Subcutaneous adipose tissue (tissue), 3 donors: ENCODE measurements around a stretch of chr7.

- PRO-cap: no peak
- RAMPAGE, long total RNA, 3 experiments: no peak in any of the 3 experiments
Observed at GRCh38 chr7:44572758-44573206, 926 bp downstream of the DDX56 start.

- PRO-cap: no peak
- RAMPAGE, long total RNA, 3 experiments: no peak in any of the 3 experiments
Observed at GRCh38 chr7:44605624-44605895, 867 bp upstream of the OGDH start.

DNA sequence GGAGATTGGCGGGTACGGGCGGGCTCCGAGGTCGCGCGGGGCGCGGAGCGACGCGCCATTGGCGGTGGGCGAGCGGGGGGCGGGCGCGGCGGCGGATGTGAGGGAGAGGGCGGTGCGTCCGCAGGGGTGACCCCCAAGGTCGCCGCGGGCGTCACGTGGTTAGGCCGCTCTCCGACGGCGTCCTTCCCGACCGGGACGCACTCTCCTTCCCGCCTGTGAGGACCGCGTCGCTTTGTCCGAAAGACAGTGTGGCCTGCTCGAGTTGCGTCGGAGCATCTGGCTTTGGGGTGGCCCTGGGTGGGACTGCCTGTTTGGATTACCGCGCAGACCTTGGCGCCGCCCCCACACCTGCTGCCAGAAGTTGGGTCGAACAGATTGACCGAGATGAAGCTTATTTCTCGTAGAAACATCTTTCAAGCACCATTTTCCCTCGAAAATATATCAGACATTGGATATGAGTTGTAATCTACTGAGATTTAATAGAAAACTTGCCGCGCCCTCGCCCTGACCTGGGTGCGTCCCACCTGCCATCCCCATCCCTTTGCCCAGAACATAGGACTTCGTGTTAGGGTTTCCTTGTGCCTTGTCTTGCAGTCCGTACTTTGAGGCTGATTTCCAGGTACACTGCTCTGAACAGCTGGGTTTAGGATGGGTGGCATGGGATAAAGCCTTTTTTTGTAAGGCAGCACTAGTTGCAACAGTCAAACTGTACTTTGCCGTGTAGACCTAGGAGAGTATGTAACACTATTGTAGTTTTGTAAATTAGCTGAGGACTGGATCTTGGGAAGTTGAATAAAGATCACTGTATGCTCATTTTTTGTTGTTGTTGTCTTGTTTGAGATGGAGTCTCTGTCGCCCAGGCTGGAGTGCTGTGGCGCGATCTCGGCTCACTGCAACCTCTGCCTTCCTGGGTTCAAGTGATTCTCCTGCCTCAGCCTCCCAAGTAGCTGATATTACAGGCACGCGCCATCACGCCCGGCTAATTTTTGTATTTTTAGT is 758 bp downstream of the OGDH start:
- PRO-cap: bidirectional peak, plus-strand start at position 167 of the sequence, minus-strand start outside the sequence
- RAMPAGE, long total RNA, 3 experiments: no peak in any of the 3 experiments

DNA sequence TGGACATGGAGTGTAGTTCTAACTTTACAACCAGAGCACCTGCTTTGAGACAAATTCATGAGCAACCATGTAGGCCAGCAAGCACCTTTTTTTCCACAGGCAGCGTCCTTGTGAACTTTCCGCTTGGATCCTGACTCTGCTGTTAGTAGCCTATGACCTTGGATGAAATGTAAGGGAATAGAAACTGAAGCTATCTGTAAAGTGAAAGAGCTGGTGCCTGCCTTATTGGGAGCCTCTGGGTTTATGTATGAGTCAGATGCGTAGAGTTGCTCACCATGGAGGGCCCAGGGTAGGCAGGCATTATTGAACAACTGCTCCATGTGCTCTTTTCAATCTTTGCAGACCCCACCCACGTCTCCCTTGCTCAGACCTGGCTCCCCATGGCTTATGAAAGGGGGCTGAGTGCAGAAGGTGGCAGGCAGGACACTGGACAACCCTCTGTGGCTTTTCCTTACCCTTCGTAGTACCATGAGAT is 16.3 kb downstream of the OGDH start:
- PRO-cap: no peak
- RAMPAGE, long total RNA, 3 experiments: no peak in any of the 3 experiments

- PRO-cap: no peak
- RAMPAGE, long total RNA, 3 experiments: no peak in any of the 3 experiments
Observed at GRCh38 chr7:44695560-44695884, 53.1 kb upstream of the ZMIZ2 start.

- PRO-cap: bidirectional peak, plus-strand start at chr7:44768620, minus-strand start at chr7:44768504
- RAMPAGE, long total RNA, 3 experiments: no peak in any of the 3 experiments
Observed at GRCh38 chr7:44768394-44769077, 19.9 kb downstream of the ZMIZ2 start.

DNA sequence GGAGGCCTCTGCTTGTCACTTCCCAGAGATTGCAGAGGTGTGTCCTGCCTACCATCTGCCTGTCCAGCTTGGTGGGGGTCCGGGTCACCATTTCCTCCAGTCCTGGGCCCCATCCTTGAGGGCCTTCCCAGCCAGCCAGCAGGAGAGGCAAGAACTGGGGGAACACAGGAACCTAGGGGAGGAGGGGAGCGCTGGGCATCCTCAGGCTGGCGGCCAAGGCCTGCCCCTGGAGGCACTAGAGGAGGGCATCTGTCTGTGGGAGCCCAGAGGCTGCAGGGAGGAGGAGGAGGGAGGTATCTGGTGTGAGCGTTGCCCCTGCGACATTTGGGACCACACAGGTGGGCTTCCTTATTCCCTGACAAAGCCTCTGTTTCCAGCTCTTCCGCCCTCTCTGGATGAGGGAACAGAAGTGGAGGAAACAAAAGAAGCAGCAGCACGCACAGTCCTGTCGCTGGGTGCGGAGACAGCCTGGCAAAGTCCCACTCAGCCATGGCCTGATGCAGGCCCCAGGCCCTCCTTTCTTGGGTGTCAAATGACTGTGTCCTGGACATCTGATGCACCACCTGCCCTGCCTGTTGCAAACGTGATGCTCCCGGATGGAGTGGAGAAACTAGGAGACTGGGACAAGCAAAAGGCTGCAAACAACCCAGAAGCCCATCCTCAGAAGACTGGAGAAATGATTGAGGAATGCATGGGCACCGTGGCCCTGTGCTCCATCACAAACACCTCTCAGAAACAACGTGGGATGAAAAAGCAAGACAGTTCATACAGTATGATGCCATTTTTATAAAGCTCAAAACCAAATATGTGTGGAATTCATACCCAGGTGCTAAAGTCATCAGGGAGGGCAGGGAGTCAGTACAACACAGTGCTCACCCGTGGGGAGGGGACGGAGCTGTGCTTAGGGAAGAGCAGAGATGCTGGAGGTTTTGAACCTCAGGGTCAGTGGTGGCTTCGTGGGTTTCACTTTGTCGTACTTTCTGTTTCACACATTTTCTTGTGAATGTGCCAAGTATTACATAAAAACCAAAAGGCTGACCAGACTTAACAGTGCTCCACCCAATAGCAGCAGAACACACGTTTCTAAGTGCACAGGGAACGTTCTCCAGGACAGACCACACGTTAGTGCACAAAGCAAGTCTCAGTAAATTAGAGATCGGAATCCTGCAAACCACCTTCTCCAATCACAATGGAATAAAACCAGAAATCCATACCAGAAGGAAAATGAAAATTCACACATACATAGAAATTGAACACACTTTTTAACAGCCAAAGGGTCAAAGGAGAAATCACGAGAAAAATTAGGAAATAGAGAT is 20.9 kb downstream of the ZMIZ2 start:
- PRO-cap: no peak
- RAMPAGE, long total RNA, 3 experiments: no peak in any of the 3 experiments

DNA sequence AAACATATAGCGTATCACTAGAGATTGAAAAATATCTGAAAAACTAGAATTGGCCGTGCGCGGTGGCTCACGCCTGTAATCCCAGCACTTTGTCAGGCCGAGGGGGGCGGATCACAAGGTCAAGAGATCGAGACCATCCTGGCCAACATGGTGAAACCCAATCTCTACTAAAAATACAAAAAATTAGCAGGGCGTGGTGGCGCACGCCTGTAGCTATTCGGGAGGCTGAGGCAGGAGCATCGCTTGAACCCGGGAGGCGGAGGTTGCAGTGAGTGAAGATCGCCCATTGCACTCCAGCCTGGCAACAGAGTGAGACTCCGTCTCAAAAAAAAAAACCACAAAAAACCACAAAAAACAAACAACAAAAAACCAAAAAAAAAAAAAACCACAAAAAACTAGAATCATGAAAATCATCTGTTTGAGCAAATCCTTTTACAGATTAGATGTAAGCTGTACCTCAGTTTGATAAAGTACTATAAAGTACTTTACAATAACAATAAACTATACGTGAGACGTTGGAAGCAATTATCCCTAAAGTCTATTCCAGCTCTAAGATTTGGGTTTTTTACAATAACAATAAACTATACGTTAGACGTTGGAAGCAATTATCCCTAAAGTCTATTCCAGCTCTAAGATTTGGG is 1.5 kb downstream of the H2AZ2 start:
- PRO-cap: no peak
- RAMPAGE, long total RNA, 3 experiments: no peak in any of the 3 experiments

DNA sequence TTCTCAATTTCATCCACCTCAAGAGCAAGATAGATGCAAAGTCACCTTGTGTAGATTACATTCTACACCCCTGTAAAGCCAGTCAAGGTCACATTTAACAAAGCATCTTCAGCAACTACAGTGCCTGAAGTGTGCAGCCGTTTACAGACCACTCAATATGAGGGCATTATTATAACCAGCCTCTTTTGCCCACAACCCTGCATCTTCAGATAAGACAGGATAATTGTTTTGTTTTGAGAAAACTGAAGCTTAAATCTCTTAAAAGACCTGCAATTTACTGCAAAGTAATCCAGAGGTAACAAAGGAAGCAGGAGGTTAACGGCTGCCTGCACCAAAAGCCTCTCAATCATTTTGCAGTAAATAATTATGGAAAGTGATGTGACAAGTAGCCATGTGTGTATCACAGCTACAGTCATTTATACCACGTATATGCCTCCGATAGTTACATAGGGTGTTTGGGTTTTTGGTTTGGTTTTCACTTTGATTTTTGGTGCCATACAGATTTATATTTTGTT is 4.8 kb downstream of the PURB start:
- PRO-cap: no peak
- RAMPAGE, long total RNA, 3 experiments: no peak in any of the 3 experiments

DNA sequence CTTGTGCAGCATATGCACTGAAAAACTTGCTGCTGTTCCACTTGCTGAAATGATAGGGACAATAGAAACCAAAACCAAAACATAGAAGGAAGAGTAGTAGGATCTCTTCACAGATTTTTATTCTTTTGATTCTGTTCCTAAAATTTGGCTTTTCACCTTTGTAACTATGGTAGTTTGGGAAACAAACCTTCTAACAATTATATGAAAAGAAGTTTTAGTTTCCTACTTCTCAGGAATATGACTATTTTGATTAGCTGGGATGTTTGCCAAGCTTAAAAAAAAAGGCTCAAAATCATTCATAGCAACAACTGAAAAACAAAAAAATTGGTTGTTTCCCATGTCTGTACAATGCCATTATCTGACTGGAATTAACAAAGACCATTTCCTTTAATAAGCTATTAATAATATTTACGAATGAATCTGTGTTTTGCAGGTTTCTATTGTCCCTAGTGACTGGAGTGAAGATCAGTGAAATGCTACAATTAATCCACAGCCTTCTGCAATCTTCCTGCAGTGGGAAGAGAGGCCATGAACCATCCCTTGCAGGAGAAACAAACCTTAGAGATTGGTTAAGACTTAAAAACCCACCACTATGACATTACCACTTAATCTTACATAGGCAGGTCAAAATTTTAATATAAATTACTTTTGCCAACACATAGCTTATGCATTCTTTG is 4.2 kb downstream of the PURB start:
- PRO-cap: no peak
- RAMPAGE, long total RNA, 3 experiments: no peak in any of the 3 experiments

DNA sequence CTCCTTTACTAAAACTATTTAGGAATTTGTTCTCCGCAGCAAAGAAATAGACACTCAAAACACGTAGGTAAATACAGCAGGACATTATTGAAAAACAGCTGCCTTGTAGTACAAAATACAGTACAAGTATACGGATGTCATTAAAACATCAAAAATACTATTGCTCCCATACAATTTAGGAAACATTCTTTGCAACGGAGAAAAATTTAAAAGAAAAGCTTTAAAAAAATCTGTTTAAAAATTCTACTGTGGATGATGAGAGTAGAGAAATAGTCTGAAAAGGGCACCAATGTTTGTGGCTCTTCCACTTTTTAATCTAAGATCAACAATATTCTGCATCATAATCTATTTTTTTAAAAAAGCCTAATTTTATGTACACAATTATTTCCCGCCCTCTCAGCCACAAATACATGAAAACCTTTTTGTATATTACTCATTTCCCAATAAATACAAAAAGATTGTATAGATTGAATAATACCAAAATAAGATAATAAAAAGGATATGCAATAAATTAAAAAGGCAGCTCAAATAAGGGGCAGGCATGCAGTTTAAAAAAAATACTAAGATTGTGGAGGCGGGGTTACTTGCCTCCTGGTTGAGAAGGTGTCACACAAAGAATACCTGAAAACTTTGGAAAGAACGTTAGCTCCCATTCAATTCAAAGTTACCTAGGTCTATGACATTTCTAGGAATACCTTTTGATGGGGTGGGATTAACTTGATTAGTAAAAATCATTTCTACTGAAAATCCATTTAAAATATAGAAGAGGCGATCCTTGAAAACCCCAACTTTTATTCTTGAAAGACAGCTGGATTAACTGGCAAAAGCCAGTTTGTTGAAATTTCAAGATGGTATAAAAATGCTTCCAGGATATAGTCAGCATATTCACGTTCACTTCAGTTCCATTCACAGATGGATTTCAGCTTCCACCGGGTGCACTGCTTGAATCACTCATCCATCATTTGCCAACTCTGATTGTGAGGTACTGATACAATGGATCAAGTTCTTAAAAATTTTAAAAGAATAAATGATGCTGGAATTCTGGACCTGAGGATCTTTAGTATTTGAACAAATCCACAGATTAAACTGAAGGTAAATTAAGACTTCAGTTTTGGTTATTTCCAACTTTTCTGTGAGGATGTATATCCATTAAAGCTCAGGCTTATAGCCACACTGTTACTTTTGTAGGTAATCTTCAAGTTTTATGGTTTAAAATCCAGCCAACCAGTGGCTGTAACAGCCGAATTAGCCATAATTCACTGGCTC is 2.7 kb downstream of the PURB start:
- PRO-cap: no peak
- RAMPAGE, long total RNA, 3 experiments: no peak in any of the 3 experiments

GRCh38 chr7:44966297-44967066 is 12.3 kb downstream of the MYO1G start:
- PRO-cap: no peak
- RAMPAGE, long total RNA, 3 experiments: no peak in any of the 3 experiments

GRCh38 chr7:44984943-44985939 is 6.4 kb upstream of the MYO1G start:
- PRO-cap: no peak
- RAMPAGE, long total RNA, 3 experiments: no peak in any of the 3 experiments

DNA sequence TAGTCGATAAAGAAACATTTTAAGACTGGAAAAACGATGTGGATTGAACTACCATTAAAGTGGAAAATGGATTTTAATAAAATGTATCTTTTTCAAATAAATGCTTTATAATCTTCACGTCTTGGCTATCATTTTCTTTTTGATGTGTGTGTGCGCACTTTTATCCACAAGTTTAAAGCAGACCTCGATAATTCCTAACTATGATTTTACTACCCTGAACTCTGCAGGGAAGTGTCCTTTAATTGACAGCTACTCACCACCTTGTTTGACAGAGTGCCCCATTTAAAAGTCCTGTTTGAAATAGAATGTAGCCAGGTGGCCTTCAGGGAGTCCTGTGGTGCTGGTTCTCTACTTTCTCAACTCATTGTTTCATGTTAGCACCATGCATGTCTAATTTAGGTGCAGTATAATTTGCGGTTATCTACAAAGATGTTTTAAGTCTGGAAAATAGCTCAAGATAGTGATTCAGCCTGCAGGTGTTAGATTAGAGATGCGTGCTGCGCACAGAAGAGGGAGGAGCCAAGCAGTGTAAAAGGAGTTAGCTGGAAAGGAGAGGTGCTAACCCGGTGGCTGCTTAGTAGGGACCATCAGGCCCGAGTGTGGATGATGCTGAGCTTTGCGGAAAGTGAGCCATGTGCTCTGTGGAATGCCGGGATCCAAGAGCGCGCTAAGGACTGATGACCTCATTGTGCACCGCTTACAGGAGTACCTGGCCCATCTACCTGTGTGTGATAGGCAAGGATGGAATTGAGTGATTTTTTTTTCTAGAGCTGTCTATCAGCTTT is 1.1 kb downstream of the CCM2 start:
- PRO-cap: no peak
- RAMPAGE, long total RNA, 3 experiments: no peak in any of the 3 experiments

GRCh38 chr7:45001732-45002757 is 2.0 kb downstream of the CCM2 start:
- PRO-cap: no peak
- RAMPAGE, long total RNA, 3 experiments: no peak in any of the 3 experiments

- PRO-cap: no peak
- RAMPAGE, long total RNA, 3 experiments: no peak in any of the 3 experiments
Observed at GRCh38 chr7:45064918-45065369, 23.8 kb downstream of the NACAD start.

DNA sequence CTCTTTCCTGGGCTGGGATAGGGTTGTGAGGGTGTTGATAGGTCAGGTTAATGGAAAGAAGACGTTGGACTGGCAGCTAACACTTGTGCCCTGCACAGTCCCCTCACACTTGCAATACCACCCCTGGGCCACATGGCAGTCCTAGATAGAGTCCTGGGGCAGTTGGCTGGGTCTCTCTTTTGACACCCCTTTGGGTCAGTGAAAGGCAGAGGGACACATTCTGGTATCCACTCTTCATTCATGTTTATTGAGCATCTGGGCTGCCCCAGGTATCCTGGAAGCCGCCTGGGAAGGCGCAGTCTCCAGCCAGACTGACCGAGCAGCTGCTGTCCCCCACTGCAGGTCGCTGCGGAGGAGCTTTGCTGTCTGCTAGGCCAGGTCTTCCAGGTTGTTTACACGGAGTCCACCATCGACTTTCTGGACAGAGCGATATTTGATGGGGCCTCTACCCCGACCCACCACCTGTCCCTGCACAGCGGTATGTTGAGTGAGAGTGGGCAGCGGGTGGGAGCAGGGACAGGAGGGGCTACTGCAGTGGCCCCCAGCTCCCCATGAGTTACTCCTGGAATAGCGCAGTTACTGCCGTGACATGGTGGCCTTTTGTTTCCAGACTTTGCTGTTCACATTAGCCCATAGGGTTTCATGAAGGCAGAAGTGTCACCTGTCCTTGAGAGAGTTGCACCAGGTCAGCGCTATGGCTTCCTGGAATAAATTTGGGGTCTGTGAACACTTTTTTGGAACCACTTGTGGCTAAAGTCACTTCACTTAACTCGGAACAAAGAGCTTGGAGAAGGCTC is 19.1 kb downstream of the NACAD start:
- PRO-cap: no peak
- RAMPAGE, long total RNA, 3 experiments: start-site peak on the plus strand in 1 of 3 experiments, centred at position 603 of the sequence, 5 reads per replicate

GRCh38 chr7:45108126-45109502 is 2.9 kb downstream of the TBRG4 start:
- PRO-cap: no peak
- RAMPAGE, long total RNA, 3 experiments: no peak in any of the 3 experiments

DNA sequence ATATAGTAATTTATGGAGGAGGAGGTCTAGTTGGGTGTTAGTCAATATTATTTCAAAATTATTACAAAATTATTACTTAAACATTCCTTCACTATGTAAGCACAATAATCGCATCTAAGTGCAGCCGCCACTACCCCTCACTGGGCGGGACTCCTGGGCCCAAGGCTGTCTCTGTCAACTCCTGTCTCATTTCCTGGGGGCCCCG is 82.5 kb downstream of the RAMP3 start:
- PRO-cap: no peak
- RAMPAGE, long total RNA, 3 experiments: no peak in any of the 3 experiments

DNA sequence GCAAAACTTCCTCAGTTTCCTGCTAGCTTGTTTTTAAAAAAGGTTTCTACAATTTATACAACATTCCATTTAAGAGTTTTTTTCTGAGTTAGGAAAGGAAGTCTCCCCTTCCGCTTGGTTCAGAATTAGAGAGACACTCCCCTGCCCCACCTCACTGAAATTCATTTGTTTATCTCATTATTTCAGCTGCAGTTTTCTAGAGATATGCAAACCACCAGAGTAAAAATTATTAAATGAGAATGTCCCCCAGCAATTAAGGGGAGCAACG is 82.8 kb downstream of the RAMP3 start:
- PRO-cap: no peak
- RAMPAGE, long total RNA, 3 experiments: no peak in any of the 3 experiments